Endothelial cell (in vitro differentiated cells): Measurements from ENCODE around the genes GRIA2 and ETFDH.

GRCh38 chr4:157220225-157221013 is at the start of gene GRIA2:
Gene GRIA2 (plus strand): TSS chr4:157220728.
- PRO-cap: no peak

- PRO-cap: bidirectional peak, plus-strand start at chr4:157222610, minus-strand start at chr4:157222349
Observed at GRCh38 chr4:157221383-157222398, 1.2 kb downstream of the GRIA2 start.

DNA sequence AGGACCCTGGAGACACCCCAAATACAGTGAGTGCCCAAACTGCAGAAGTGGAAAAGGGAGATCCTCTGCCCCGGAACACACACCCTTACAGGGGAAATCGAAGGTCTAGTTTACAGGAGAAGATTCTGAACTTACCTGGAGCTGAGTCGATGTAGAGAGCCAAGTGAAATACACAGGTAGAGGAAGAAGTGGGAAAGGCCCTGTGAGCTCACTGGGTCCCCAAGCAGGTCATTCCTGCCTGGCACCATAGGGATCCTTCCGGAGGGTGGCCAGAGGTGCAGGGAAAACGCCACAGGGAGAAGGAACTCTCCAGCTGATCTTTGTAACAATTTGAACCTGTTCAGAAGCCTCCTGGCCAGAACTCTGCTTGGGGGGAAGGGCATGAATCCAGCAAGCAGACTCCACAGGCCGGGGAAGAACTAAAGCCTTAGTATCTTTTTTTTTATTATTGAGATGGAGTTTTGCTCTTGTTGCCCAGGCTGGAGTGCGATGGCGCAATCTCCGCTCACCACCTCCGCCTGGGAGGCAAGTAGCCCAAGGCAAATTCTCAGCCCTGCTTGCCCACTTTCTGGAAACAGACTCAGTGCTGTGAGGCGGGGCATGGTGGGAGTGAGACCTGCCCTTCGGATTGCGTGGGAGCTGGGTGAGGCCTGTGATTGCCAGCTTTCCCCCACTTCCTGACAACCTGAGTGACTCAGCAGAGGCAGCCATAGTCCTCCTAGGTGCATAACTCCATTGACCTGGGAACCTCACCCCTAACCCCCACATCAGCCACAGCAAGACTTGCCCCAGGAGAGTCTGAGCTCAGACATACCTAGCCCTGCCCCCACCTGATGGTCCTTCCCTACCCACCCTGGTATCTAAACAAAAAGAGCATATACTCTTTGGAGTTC is 348.9 kb downstream of the GASK1B start:
- PRO-cap: no peak

- PRO-cap: no peak
Observed at GRCh38 chr4:158125200-158126402, 47.2 kb downstream of the GASK1B start.

GRCh38 chr4:158167411-158168031 is 5.3 kb downstream of the GASK1B start:
- PRO-cap: no peak

DNA sequence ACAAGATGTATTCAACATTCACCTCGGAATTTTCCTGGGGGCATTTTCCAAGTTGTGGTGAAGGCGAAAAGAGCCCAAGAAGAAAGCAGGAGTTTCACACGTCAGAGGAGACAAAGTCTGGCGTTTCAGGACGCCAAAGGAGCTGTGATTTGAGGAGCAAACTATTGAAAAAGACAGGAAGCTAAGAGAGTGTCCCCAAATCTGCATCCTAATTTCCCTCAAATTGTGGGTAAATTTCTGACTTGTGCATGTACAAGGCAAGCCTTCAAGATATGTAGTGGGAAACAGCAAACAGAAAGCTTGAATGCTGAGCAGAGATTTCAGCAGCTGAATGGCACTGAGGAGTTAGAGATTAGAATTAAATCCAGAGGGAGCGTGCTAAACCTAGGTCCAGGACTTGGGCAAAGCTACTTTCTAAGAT is 9.2 kb upstream of the GASK1B start:
- PRO-cap: no peak

- PRO-cap: bidirectional peak, plus-strand start at chr4:158672051, minus-strand start at chr4:158671899; bidirectional peak, plus-strand start at chr4:158672411, minus-strand start at chr4:158672191
Observed at GRCh38 chr4:158671757-158672529, at the start of gene ETFDH. Gene ETFDH (plus strand): TSS chr4:158672296.

- PRO-cap: no peak
Observed at GRCh38 chr4:158715340-158715738, 7.9 kb downstream of the PPID start.

GRCh38 chr4:158769788-158770028 is 882 bp downstream of the FNIP2 start:
- PRO-cap: no peak

DNA sequence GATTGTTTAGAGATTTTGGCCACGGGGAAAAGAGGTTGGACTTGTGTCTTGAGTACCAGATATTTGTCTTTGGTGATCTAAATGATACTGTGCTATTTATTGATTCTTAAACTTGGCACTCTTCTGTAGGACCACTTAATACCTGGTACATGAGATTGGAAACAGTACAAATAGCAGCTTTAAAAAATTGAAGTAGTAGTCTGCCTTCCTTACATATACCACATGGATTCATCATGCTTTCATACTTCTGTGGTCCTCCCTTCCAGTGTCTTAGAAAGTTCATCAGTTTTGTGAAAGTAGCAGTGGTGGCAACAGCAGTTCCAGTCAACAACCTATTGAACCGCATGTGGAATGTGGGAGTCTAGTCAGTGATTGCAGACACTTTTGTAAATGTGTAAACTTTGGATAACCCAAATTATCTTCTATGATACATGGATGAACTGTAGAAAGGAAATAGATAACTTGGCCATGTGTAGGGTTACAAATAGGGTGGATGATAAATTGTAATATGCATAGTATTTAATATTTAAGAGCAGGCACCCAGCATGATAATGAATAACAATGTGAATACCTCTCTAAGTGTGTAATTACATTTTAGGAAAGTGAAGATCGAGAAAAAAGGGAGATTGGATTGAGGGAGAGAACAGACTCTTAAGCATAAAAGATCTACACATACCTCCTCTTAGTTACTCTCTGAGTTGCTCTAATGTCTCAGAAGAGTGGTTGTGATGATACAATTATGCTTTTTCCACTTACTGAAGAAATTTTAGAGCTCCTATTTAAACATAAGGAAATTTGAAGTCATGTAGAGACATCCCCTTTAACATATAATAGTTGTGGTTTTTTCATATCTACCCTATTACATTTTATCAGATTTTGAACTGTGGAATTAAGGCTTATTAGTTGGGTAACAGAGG is 34.2 kb downstream of the FNIP2 start:
- PRO-cap: no peak

GRCh38 chr4:158830525-158831551 is 62.0 kb downstream of the FNIP2 start:
- PRO-cap: no peak

DNA sequence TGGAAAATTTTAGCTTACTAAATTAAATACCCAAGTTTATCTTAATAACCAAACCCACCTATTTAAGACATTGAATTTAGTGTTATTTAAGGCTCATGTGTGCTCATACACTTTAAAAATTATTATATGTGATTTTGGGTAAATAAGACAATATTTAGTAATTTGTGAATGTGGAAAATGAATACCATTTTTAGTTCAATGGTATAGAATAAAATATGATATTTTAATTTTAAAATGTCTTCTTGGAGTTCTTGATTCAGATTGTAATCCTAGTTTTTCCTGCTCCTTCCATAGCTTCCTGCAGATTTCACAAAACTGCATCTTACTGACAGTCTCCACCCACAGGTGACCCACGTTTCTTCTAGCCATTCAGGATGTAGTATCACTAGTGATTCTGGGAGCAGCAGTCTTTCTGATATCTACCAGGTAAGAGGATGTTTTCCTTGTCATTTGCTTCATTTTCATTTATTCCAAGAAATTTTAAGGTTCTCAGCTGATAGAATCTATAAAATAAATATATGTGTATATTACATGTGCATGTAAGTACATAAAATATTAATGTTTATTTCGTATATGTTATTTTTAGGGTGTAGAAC is 201.3 kb downstream of the RAPGEF2 start:
- PRO-cap: no peak

DNA sequence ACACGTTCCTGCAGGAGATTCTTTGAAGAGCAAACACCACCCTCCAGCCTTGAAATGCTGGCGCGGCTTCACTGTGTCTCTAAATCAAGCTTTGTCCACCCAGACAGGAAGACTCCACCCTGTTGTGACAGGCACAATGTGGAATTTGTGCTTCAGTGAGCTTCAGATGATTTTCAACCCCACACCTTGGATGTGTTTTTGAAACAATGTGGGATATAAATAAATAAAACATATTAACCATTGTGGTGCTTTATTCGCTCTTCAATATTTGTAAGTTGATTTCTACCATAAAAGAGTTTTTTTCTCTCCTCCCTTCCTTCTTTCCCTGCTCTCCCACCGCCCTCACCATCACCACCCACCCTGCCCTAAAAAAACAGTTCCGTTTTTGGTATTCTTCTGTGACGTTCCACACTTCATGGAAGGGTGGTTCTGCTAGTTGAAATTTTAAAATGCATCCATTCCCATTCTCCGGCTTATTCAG is 264.2 kb downstream of the RAPGEF2 start:
- PRO-cap: no peak

- PRO-cap: no peak
Observed at GRCh38 chr4:161577796-161578260, 586.0 kb downstream of the FSTL5 start.

- PRO-cap: no peak
Observed at GRCh38 chr4:161650784-161651277, 513.0 kb downstream of the FSTL5 start.

DNA sequence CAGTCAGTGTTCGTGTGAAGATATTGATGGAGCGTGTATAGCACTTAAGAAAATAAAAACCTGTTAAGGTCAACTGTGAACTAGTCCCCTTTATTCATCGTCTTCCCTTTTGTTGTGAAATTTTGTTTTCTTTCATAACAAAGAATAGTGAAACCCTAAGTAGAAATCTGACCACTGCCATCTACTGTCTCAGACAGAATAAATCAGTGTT is 171.0 kb downstream of the TMA16 start:
- PRO-cap: no peak

GRCh38 chr4:163666972-163667376 is 172.5 kb downstream of the TMA16 start:
- PRO-cap: no peak

DNA sequence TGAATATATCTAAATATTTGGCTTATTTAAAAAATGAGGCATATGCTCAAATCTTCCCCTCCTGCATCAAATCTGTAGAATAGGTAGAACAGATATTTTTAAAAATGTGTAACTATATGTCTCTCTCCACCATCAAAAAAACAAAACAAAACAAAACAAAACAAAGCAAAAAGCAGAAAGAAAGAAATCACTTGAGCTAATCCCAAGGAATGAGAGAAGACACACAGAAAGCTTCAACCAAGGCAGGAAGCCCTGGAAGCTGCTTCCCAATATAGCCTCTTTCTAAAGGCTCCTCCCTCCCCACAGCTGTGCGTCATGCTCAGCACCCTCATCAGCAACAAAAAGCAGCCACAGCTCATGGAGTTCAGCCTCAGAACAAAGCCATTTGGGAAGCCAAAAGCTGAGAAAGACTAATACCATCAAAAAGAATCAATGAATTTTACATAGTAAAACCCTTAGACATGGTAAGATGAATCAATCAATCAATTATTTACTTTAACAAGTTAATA is 131.6 kb downstream of the MARCHF1 start:
- PRO-cap: no peak

- PRO-cap: no peak
Observed at GRCh38 chr4:165256330-165256841, 23.1 kb downstream of the GK3 start.

DNA sequence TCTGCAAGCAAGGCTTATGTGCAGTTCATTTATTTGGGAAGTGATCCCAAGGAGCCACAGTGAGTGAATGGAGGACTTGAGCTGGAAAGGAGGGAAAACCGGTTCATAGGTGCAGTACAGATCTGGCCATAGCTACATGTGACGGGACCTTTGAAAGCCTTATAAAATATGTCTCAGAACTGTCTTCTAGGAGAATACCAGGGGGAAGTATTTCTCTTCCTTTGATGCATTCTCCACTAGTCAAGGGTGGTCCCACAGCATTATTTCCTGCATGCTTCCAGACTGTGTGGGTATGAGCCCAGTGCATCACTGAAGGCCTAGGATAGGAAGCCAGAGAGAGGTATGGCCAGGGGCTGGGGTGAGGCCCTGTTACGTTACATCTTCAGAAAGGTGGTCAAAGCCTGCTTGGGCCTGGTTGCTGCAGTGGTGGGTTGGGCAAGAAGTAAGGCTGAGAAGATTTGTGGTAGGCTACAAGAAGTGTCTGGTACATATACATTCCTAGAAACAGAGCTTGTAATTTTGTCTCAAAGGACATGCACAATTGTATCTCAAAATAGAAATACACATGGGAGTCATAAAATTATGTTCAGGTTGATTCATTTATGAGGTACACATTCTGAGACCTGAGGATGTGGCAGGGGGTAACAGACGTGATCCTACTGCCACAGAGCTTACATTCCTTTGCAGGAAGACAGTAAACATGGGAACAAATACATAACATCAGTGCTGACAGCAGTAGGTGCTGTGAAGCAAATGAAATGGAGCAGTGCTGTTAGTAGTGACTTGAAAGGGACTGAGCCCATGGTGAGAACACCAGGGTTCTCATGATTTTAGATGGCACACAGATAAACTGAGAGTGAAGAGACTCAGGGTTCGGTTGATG is 22.1 kb downstream of the GK3 start:
- PRO-cap: no peak